ENCODE measurements around a stretch of chr1.

GRCh38 chr1:248857121-248857796, 1.6 kb downstream of the ZNF692 start:
- PRO-cap = no peak